Omental fat pad (tissue), 4 donors: ENCODE measurements around the gene ZFR.

DNA sequence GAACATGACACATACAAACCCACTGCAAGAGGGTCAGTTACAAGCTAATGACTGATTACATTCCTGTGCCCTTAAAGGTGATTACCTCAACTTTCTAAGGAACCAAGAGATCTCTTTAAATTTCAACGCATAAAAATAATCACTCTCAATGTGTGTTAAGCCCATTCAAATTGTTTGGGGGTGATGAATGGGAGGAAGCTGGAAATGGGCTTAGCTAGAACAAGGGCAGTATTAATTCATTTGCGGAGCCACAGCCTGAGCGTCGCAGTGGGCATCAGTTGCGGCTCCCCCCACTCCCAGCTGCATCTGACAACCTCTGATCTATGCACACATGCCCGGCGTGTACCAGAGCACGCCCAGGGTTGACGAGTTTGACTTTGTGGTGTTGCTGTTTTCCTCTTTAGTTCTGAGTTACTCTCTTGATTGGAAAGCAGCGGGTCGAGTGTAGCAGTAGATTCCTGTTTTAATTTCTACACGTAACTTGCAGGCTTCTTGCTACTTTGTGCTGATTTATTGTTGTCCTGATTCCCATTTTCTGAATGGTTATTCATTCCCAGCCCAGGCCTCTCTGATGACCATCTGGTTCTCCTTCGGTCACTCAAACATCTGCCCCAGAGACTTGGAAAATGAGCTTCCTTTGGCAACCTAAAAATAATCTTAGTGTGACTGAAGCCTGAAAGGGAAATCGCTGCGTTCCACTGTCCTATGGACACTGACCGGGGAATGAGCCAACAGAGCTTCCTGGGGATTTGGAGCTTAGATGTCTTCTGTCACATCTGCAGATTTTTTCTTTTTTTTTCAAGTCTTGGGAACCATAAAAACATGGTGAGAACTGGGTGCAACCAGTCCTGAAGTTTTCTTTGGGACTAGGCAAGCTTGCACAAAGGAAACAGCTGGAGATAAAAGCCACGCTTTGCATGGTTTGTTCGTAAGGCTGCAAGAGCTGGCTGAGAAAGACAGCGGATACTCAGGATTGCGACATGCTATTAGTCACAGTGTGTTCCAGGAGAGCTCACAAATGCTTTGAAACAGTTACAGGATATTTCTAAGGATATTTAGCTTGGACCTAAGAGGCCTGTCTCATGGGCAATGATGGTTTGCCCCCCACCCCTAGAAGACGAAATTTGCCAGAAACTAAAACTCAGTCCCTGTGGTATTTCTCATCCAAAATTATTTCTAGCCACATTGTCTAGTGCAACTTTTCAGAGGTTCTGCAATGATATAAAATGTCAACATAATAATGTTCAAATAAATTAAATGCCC is 146.4 kb downstream of the GOLPH3 start:
- PRO-cap: no peak
- RAMPAGE, long total RNA, 4 experiments: no peak in any of the 4 experiments

- PRO-cap: no peak
- RAMPAGE, long total RNA, 4 experiments: no peak in any of the 4 experiments
These were observed 73.9 kb downstream of the GOLPH3 start for GRCh38 chr5:32099872-32101015.

DNA sequence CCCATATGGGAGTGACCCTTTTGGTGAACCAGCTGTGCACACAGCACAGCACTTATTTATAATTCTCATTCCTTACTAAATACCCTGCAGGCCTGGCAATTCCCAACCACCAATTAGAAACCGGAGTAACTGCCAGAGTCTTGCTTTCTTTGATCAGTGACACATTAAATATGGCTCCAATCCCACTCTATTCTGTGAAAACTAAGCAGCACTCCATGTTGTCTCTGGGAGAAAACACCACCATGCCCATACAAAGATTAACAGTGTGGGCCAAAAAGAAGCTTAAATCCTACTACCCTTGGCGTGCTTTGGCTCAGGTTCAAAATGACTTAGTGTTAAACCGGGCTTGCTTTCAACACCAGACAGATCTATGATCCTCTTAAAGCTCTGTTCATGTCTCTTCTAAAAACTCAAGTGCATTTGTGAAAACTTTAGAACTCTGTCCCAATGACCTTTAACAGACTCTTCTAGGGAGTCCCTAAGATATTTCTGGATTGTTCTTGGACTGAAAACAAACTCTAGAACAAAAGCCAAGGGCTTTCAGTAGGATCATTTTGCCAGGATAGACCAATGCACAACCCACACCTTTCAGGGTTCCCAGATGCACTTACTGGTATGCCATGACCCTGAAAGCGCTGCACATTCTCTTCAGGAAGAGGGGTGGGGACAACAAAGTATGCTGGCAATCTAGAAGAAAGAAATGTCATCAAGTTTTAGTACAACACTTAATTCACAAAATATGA is 57.5 kb downstream of the MTMR12 start:
- PRO-cap: no peak
- RAMPAGE, long total RNA, 4 experiments: no peak in any of the 4 experiments

DNA sequence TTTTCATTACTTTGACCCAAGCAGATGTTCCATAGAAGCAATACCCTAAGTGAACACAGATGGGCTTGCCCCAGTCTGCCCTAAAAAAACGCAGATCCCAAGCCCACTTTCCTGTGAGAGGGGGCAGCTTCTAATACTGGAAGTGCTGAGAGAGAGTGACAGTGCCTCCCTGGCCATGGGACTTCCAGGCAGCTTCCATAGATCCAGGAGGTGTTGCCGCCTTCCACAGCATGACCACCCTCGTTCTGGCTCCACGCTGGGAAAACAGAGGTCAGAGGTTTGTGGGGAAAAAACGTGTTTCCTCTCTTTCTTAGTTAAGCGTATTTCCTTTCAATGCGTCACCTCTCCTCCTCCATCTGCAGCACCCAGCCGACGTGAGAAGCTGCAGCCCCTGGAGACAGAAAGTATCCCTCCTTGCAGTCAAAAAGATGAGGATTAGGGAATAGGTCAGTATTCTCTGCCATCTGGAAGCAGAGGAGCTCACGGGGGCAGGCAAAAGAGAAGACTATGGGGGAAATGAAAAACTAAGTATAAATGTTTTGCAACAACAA is 38.2 kb downstream of the MTMR12 start:
- PRO-cap: no peak
- RAMPAGE, long total RNA, 4 experiments: no peak in any of the 4 experiments

GRCh38 chr5:32396981-32397365 is 47.6 kb downstream of the ZFR start:
- PRO-cap: no peak
- RAMPAGE, long total RNA, 4 experiments: no peak in any of the 4 experiments

DNA sequence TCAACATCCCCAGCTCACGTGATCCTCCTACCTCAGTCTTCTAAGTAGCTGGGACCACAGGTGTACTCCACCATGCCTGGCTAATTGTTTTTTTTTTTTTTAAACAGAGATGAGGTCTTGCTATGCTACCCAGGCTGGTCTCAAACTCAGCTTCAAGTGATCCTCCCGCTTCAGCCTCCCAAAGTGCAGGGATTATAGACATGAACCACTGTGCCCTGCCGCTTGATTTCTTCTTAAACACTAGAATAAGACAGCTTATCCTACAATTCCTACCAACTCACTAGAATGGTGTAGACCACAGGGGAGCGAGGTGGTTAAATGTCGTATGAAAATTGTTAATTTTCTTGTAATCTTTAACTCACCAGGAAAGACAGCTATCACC is 11.7 kb downstream of the ZFR start:
- PRO-cap: no peak
- RAMPAGE, long total RNA, 4 experiments: no peak in any of the 4 experiments

DNA sequence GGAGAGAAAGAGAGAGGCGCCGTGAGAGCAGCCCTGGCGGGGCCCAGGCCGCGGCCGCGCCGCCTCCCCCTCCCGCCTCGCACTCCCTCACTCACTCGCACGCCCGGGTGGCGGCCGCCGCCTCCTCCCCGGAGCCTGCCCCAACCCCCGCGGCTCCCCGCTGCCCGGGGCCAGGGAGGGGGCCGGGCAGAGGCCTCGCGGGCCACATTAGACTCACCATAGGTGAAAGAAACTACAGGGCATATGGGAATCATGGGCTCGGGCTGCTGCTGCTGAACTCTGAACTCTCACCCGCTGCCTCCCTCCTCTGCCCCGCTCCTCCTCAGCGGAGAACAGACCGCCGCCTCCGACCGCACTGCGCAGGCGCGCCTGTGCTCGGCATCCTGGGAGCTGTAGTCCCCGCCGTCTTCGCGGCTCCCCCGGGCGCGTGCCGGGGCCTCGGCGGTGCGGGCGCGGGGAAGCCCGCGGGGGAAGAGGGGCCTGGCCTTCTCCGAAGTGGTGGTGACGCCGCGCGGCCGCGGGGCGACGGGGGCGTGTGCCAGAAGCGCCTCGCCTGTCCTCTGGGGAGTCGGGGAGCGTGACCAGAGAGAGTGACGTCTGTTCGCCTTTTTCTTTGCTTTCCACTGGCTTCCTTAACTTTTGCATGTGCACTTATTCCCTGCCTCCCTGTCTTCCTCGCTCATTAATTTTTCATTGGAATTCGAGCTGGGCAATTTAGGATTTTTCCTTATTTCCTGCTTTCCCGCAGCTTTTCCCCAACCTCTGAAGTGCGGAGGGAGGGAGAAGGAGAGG is at the start of gene ZFR:
ZFR (minus strand) TSS at position 336 of the 792 bp plus-strand sequence.
- PRO-cap: no peak
- RAMPAGE, long total RNA, 4 experiments: start-site peak on the minus strand in 4 of 4 experiments, centred at positions 99 to 305 of the sequence, 84 to 2,198 reads per replicate

DNA sequence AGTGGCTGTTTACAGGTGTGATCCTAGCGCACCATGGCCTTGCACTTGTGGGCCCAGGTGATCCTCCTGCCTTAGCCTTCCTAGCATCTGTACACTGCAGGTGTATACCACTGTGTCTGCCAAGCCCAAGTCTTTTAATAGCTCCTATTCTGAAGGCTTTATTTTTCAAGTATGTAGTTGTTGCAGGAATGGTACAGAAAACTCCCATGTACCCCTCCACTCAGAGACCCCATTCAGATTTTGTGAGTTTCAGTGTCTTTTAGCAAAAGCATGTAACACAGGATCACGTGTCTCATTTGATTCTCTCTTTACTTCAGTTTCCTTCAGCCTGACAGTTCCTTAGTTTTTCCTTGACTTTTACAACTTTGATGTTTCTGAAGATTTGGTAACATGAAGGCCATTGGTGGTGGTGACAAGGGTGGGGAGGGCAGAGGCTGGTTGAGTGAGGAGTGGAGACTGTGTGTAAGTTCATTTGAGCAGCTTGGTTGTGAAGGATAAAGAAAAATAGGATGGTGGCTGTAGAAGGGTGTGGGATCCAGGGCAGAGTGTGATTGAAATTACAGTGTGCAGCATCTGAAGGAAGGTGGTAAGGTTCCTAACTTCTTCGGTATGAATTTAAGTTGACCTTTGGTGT is 20.3 kb downstream of the SUB1 start:
- PRO-cap: no peak
- RAMPAGE, long total RNA, 4 experiments: no peak in any of the 4 experiments

- PRO-cap: no peak
- RAMPAGE, long total RNA, 4 experiments: no peak in any of the 4 experiments
These were observed 1.7 kb downstream of the NPR3 start for GRCh38 chr5:32712727-32713288.

DNA sequence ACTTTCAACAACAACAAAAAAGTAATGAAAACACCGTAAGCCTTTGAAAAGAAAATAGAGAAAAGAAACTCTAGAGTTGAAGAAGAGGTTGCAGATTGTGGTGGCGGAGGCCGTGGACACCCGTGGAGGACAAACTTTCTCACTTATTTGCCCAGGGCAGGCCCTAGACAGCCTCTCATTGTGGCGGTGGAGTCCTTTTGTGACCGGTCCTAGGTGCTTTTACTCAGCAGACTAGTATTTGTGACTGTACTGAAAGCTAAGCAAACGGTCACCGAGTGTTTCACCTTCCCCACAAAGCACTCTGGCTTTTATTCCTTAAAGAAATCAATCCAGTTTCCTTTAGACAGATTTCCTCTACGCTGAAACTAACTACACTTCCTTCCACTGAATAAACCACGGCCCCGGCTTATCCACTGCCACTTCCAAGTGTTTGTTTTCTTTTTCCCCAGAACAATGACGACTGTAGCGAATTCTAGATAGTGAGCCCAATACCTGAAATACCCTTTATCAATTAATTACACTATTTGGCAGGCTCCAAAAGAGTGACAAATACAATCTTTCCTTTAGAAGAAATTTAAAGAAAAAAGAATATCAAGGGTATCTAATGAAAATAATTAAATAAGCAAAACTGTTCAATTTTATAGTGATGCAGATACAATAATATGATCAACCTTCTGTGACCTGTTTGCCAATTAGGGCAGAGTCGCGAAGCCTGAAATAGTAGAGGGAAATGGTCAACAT is 210.1 kb upstream of the TARS1 start:
- PRO-cap: no peak
- RAMPAGE, long total RNA, 4 experiments: no peak in any of the 4 experiments

DNA sequence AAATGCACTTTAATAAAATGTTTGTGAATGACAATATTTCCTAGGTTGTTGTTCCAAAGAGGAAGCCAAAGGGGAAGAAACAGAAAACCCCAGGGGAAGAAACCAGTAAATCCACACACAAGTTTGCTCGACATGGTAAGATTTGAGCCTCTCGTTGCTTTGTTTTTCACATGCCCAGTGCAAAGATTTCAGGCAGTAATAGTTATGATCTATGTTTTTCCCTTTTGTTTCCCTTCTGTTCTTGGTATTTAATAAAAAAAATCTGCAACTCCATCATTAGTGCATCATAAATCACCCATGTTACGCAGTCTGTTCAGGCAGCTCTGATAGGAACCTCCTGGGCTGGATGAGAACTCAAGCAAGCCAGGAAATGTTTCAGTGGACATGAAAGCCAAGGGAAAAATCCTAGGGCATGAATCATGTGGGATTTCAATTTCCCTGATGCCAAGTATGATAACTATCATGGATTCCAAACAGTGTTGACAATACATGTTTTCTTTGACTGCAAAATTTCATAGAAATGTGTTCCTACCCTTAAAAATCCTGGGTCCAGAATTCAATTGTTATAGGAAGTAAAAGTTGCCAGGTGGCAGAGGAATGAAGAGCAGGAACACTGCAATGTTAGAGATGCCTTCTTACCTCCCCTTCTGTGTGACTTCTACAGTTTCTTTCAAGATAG is 119.8 kb upstream of the TARS1 start:
- PRO-cap: no peak
- RAMPAGE, long total RNA, 4 experiments: no peak in any of the 4 experiments

- PRO-cap: no peak
- RAMPAGE, long total RNA, 4 experiments: no peak in any of the 4 experiments
These were observed 26.6 kb downstream of the TARS1 start for GRCh38 chr5:33466976-33468140.

DNA sequence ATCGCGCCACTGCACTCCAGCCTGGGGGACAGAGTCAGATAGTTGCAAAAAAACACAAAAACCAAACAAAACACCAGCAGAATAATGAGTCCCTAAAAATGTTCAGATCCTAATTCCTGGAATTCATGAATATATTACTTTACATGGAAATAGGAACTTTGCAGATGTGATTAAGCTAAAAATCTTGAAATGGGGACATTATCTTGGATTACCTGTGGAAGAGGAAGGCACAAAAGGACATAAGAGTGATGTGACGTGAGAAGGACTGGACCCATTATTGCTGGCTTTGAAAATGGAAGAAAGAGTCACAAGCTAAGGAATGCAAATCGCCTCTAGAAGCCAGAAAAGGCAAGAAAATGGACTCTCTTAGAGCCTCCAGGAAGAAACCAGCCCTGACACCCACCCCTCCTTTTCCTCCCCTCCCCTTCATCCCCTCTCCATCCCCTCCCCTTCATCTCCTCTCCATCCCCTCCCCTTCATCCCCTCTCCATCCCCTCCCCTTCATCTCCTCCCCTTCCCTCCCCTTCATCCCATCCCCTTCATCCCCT is 39.7 kb downstream of the TARS1 start:
- PRO-cap: no peak
- RAMPAGE, long total RNA, 4 experiments: no peak in any of the 4 experiments

GRCh38 chr5:34479742-34480443 is 176.2 kb upstream of the RAI14 start:
- PRO-cap: no peak
- RAMPAGE, long total RNA, 4 experiments: no peak in any of the 4 experiments

- PRO-cap: no peak
- RAMPAGE, long total RNA, 4 experiments: no peak in any of the 4 experiments
These were observed 28.0 kb downstream of the TTC23L start for GRCh38 chr5:34866729-34867619.

DNA sequence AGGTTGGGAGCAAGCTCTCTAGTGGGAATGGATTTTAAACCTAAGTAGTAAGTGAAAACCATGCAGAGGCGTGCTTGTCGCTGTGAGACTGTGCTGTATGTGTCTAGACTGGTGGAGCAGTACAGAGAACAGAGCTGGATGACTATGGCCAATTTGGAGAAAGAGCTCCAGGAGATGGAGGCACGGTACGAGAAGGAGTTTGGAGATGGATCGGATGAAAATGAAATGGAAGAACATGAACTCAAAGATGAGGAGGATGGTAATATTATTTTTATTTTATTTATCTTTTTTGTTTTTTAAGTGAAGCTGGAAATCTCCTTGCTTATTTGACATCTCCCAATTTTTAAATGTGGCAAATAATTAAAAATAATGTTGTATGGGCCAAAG is 9.4 kb downstream of the DNAJC21 start:
- PRO-cap: no peak
- RAMPAGE, long total RNA, 4 experiments: no peak in any of the 4 experiments

DNA sequence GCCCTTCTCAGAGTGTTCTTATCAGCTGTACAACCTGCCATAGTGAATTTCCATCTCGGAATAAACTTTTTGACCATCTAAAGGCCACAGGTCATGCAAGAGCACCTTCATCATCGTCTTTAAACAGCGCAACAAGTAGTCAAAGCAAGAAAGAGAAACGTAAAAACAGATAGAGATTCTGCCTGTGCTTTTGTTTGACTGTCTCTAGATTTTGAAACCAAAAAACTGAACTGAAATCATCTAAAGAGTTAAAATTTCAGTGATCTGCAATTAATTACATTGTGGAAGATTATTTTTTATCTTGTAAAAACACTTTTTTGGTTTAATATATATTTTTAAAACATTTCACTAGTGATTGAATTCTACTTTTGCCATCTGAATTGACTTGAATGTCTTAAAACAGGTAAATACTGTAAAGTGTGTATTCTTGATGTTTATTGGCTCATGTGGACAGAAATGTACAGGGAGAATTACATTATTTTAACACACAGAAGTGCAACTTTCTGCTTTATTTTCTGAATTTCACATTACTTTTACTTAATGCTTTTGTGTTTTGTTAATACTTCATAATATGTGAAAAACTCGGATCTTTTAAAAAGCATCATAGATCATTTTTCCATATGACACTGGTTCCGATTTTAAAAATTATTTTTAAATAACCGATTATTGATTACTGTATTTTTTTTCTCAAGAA is 25.3 kb downstream of the DNAJC21 start:
- PRO-cap: no peak
- RAMPAGE, long total RNA, 4 experiments: no peak in any of the 4 experiments

DNA sequence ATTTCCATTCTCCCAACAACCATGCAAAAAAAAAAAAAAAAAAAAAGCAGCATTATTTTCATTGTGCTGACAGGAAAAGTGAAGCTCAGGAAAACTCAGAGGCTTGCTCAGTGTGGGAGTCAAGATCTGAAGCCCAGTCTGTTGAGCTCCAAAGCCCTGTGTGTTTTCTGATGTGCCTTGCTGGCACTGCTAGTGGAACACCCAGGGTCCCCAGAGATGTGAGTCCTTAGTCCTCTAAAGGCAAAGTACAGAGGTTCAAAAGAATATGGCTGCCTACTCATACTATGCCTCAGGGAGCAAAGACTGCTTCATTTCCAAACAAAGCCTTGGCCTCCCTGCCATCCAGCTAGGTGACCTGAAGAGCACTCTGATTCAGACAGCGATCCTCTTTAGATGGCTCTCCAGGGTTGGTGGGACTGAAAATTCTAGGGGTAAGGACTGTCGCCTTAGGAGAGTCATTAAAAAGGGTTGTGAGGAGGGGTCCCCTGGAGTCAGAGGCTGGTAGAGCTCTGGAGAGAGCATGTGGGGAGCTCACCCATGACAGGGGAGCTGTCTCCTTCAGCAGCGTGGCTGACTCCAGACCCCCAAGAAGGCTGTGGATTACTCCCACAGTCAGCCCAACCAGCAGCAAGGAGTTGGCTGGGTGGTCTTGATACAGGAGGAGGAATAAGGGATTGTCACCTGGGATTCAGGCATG is 1.9 kb downstream of the PRLR start:
- PRO-cap: no peak
- RAMPAGE, long total RNA, 4 experiments: no peak in any of the 4 experiments

DNA sequence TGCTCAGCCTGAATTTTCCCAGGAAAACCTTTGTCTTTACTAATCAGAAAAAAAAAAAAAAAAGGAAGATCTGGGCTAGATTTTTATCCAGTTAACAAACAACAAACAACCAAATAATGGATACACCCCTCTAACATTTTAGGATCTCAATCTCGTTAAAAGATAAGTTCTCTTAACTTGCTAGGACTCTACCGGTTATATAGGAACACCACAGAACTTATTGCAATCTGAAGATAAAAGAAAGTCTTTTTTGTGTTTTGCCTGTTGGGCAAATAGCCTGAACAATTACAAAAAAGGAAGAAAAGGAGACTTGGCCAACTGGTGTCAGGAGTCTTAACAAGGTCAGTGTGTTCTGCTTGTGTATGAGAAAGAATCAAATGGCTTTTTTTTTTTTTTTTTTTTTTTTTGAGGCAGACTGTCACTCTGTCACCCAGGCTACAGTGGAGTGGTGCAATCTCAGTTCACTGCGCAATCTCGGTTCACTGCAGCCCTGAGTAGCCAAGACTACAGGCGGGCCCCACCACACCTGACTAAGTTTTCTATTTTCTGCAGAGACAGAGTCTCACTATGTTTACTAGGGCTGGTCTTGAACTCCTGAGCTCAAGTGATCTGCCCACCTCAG is 3.2 kb upstream of the IL7R start:
- PRO-cap: no peak
- RAMPAGE, long total RNA, 4 experiments: no peak in any of the 4 experiments

GRCh38 chr5:35857440-35858294 is 976 bp downstream of the IL7R start:
- PRO-cap: no peak
- RAMPAGE, long total RNA, 4 experiments: no peak in any of the 4 experiments